ENCODE data around the gene KIAA1549.

DNA sequence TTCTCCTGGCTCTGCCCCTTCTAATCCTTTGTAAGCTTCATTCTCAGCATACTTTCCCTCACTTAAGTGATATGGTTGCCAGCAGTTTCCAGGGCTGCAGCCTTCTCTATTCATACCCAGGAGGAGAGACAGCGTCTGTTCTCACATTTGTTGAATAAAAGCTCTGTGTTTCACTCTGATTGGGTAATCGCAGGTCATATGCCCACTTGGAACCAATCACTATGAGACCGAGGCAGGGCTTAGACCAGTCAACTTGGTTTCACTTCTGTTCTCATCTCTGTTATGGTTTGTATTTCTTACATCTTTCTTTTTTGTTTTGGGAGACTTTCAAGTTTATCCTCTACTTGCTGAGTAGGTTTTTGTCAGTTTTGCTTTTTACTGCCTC is 109.6 kb upstream of the MTPN start:
- PRO-cap: bidirectional peak, plus-strand start at position 224 of the sequence, minus-strand start at position 130 of the sequence
- RAMPAGE, long total RNA, 2 experiments: no peak in any of the 2 experiments

GRCh38 chr7:136871208-136871738 is 2.8 kb downstream of the CHRM2 start:
- PRO-cap: unidirectional peak, minus-strand start at chr7:136871298; unidirectional peak, minus-strand start at chr7:136871330
- RAMPAGE, long total RNA, 2 experiments: no peak in any of the 2 experiments

GRCh38 chr7:137905613-137906152 is 58.9 kb upstream of the DGKI start:
- PRO-cap: no peak
- RAMPAGE, long total RNA, 2 experiments: no peak in any of the 2 experiments

DNA sequence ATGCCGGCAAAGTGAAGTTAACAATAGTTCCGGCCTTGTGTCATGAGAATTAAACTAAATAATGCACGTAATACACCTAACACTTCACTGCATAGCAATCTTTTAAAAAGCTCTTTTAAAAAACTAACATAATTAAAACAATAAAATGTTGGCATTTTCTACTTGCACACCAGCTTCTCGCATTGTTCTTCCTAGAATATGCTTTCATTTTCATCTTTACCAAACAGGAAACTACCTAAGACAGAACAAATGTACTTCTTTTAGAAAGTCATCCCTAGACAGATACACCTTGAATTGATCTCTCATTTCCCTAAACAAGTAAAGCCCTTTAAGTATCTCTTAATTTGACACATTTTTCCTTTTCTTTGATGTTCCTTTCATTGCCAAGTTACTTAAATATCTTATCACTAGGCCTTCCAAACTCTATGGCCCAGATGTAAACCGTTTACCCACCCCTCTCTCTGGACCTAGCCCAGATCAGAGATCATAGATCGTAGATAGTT is 66.7 kb downstream of the CREB3L2 start:
- PRO-cap: no peak
- RAMPAGE, long total RNA, 2 experiments: no peak in any of the 2 experiments

- PRO-cap: bidirectional peak, plus-strand start at chr7:137993205, minus-strand start at chr7:137993075
- RAMPAGE, long total RNA, 2 experiments: no peak in any of the 2 experiments
Observed at GRCh38 chr7:137992244-137993375, 9.3 kb downstream of the CREB3L2 start.

DNA sequence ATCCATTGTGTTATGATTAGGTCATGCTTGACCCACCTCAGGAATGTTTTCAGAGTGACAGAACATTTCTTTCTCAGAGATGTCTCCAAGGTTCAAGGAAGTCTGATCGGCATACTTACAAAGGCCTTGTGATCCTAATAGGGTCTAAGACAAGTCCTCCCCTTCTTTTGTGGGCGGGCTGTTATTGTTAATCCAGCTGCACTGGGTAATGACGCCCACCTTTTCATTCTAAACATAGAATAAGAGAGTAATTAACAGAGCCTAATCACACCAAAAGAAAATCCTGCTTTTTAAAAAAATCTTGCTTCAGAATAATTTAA is 110.8 kb downstream of the AKR1D1 start:
- PRO-cap: no peak
- RAMPAGE, long total RNA, 2 experiments: no peak in any of the 2 experiments

DNA sequence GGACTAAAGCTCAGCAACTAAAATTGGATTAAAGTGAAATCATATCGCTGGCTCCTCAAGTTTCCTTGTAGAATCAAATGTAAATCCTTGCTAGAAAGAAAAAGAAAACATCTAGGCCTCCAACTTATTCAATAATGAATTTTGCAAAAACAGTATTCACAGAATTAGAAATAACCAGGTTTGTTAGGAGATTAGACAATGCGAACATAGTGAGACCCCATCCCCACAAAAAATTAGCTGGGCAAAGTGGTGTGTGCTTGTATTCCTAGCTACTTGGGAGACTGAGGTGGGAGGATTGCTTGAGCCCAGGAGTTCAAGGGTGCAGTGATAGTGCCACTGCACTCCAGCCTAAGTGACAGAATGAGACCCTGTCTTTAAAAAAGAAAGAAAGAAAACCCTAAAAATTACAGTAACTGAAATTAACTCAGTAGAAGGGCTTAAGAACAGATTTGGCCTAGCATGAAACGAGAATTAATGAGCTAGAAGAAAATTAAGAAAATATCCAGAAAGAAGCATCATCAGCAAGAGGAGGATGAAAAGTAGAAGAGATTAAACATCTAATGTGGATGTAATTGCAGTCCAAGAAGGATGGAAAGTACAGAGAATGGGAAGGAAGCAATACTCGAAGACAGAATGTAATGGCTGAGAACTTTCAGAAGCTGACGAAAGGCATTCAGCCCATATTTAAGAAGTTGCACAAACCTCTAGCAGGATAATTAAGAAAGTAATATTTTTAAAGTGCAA is 60.4 kb downstream of the TRIM24 start:
- PRO-cap: no peak
- RAMPAGE, long total RNA, 2 experiments: no peak in any of the 2 experiments

- PRO-cap: no peak
- RAMPAGE, long total RNA, 2 experiments: no peak in any of the 2 experiments
Observed at GRCh38 chr7:138890581-138891601, 90.3 kb downstream of the KIAA1549 start.

DNA sequence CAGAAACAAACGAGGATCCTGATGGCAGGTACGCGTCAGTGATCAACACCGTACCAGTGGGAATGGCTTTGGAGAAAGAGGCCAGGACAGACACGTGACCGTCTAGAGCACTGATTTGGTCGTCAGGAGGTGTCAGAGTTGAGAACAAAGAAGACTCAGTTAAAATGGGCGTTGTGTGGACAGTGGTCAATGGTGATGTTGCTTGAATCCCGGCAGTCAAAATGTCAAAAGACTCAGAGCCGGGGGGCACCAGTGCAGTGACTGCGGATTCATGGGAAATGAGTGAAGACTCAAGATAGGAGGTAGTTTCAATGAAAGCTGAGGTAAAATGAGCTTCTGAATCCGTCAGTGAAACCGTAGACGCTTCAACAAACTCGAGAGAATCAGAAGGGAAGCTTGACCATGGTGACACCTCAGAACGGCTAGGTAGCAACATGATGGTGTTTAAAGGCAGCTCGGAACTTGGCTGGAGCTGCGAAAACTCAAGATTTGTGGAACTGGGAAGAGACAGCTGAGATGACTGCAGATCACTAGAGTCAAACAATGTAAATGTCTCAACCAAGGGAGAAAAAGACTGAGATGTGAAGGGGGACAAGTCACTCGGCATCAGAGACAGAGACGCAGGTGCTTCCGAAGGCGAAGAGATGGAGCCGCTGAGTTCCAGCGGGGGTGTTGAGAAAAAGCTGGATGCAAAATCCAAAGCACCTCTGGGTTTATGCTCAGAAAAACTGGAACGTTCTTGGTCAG is 63.9 kb downstream of the KIAA1549 start:
- PRO-cap: no peak
- RAMPAGE, long total RNA, 2 experiments: no peak in any of the 2 experiments

DNA sequence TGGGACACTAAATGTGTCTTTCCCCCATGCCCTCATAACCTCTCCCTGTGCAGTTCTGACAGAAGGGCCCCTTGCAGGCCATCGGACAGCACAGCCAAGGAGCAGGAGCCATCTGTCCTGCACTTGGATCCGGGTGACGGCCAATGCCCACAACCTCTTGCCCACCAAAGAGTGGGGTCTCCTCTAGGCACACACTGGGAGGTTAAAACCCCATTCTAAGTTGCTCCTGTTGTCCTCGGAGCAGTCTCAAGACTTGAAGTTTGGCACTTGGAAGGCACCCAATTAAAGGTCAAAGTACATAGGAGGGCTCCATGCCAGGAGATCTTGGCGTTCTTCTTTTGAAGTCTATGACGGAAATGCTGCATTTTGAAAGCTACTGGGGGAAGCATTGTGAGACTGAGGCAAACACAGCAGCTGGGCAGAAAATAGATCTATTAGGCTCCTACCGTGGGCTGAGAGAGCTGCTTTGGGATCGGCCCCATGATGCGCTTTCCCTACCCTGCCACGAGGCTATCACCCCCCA is 20.2 kb downstream of the KIAA1549 start:
- PRO-cap: no peak
- RAMPAGE, long total RNA, 2 experiments: no peak in any of the 2 experiments

GRCh38 chr7:138980762-138981793 is at the start of gene KIAA1549:
KIAA1549 (minus strand) TSS chr7:138981389.
- PRO-cap: unidirectional peak, minus-strand start at chr7:138981389
- RAMPAGE, long total RNA, 2 experiments: no peak in any of the 2 experiments

- PRO-cap: no peak
- RAMPAGE, long total RNA, 2 experiments: no peak in any of the 2 experiments
Observed at GRCh38 chr7:139301357-139302302, 39.5 kb upstream of the FMC1 start.

DNA sequence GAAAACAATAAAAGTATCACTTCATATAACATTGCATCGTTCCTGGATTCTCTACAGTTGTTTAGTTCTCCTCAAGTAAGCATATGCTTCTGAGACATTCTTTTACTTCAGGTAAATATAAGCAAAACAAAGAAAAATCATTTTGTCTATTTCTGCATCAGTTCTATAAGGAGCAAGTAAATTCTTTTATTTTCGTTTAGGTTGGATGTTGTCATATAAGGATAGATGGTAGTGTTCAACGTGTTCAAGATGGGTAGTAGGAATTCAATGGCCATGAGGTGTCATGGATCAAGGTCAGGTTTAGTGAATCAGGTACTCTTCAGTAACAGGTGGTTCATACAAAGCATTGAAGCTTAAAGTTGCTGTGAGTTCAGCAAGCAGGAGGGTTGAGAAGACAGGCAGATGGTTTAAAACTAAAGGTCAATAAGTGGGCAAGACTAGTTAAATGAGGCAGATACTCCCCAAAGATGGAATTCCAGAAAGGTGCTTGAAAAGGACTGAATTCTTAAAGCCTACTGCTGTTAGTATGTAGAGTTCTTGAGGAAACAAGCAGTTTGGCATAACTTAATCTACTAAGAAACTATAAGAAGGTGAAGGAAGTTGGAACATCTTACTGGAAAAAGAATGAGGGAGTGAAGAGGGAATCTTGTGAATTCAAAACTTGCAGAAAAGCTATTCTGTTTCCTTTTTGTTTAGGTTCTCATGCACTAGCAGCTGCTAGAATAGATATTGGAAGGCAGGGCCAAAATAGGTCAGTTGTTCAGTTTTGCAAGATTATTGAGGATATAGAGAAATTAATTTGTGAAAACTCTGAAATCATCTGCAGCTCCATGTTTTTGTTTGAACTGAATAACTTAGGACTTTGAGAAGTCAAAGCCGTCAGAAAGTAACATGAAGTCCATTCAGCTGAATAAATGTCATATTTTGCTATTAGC is 5.8 kb downstream of the LUC7L2 start:
- PRO-cap: no peak
- RAMPAGE, long total RNA, 2 experiments: no peak in any of the 2 experiments

DNA sequence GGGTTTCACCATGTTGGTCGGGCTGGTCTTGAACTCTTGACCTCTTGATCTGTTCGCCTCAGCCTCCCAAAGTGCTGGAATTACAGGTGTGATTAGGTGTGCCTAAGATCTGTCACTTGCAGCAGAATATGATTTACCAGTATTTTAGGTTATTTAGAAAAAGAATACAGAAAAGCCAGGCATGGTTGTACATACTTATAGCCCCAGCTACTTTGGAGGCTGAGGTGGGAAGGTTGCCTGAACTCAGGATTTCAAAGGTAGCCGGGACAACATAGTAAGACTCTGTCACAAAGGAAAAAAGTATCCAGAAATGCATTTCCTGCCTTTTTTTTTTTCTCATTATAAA is 19.3 kb downstream of the LUC7L2 start:
- PRO-cap: no peak
- RAMPAGE, long total RNA, 2 experiments: no peak in any of the 2 experiments

DNA sequence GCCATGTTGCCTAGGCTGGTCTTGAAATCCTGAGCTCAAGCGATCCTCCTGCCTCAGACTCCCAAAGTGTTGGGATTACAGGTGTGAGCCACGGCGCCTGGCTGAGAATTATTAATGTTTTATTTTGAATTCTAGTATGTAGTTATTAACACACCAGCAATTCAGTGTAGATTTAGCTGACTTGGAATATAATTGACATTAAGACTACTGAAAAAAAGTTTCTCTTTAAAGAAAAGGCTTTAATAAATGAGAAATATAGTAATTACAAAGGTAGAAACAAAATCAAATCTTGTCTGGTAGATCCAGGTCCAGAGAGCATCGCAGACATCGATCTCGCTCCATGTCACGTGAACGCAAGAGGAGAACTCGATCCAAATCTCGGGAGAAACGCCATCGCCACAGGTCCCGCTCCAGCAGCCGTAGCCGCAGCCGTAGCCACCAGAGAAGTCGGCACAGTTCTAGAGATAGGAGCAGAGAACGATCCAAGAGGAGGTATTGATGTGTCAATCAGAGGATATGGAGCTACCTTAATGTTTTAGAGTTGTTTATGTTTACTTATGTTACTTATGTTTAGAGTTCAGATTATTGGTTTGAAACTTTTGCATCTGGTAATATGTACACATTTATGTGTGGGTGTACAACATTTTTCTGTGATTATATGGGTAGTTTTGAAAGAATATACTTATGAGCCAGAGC is 57.7 kb downstream of the LUC7L2 start:
- PRO-cap: no peak
- RAMPAGE, long total RNA, 2 experiments: no peak in any of the 2 experiments

DNA sequence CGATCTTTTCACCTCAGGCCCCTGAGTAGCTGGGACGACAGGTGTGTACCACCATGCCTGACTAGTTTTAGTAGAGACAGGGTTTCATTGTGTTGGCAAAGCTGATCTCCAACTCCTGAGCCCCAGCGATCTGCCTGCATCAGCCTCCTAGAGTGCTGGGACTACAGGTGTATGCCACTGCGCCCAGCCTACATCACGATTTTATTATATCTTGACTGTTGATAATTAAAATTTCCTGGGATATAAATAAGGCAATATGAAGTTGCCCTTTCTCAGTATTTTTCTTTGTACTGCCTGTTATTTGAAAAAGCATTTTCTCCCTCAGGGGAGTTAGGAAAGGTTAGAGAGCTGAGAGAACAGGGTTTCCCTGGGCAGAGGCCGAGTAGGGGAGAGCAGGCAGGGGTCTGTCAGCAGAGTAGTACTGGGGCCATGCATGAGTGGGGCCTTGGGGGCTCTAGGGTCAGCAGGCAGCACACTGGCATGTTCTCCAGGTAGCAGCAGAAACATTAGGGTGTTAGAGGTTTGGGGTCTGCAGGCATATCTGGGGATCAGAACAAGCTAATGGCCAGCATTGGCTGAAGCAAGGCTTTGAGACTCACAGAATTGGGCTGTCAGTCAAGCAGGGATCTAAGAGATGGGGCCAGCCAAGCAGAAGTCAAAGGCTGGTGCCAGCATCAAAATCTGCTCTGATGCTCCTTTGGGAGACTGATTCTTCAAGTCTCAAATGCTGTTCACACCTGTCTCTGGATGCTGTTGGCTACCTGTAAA is 56.5 kb downstream of the KLRG2 start:
- PRO-cap: no peak
- RAMPAGE, long total RNA, 2 experiments: no peak in any of the 2 experiments

DNA sequence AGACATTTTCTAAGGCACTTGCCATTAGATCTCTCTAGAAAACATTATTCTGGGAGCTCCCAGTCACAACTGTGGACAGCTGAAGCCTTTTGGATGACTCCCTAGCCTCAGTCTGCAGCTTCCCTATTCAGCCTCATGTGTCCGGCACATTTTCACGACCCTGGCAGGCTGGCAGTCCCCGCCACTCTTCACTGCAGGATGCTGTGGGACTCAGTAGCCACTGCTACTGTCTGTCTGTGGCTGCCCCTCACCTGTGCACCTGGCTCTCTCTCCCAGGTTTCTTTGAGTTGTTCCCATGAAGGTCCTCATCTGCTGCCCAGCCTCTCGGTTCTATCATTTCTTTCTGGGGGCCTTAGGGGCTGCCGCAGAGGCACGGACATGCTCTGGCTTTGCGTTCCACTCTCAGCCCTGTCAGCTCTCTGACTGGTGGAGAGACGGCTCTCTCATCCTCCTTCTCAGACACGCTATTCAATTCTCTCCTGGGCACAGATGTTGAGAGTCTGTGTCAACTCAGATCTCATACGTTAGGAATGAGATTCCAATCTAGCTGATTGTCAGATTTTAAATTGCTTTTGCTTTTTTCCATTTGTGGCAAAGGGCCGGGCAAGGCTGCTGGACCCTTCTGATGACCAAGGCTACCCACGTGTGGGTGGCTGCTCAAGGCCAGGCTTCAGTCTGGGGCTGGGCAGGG is 71.3 kb downstream of the CLEC2L start:
- PRO-cap: no peak
- RAMPAGE, long total RNA, 2 experiments: no peak in any of the 2 experiments

DNA sequence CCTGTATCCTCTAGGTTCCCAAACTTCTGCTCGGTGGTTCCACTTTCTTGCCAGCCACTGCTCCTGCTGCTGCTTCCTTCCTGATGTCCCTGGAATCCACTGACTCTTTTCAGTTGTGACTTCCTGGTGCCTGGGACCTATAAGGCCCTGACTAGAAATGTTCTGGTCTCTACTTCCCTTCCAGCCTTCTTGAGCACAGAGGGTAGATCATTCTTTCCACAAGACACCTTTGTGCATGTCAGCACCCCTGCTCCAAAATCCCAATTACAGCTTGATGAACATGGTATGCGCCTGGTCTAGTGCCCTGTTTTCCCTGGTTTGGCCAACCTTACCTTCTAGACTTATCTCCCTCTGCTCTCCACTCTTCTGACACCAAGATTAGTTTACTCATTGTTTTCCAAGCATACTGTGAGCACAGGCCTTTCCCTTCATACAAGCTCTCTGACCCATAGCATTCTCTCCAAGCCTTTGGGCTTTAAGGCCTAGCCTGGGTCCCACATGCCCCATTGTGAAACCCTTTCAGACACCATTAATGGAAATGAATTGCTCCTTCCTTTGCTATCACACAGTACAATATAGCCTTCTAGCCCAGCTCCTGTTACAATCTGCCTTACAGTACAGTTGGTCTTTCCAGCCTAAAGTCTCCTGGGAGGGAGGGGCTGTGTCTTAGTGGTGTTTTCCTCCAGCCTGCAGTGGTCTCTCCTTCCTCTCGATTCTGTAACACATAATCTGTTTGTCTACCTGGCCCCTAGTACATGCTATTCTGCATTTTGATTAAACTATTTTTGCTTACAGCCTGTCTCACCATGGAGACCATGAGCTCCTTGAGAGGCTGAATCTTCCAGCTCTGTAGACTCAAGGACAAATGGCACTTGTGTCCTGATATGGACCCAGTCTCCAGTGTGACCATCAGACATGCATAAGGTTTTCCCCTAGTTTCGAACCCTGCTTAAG is 92.9 kb downstream of the CLEC2L start:
- PRO-cap: no peak
- RAMPAGE, long total RNA, 2 experiments: no peak in any of the 2 experiments

DNA sequence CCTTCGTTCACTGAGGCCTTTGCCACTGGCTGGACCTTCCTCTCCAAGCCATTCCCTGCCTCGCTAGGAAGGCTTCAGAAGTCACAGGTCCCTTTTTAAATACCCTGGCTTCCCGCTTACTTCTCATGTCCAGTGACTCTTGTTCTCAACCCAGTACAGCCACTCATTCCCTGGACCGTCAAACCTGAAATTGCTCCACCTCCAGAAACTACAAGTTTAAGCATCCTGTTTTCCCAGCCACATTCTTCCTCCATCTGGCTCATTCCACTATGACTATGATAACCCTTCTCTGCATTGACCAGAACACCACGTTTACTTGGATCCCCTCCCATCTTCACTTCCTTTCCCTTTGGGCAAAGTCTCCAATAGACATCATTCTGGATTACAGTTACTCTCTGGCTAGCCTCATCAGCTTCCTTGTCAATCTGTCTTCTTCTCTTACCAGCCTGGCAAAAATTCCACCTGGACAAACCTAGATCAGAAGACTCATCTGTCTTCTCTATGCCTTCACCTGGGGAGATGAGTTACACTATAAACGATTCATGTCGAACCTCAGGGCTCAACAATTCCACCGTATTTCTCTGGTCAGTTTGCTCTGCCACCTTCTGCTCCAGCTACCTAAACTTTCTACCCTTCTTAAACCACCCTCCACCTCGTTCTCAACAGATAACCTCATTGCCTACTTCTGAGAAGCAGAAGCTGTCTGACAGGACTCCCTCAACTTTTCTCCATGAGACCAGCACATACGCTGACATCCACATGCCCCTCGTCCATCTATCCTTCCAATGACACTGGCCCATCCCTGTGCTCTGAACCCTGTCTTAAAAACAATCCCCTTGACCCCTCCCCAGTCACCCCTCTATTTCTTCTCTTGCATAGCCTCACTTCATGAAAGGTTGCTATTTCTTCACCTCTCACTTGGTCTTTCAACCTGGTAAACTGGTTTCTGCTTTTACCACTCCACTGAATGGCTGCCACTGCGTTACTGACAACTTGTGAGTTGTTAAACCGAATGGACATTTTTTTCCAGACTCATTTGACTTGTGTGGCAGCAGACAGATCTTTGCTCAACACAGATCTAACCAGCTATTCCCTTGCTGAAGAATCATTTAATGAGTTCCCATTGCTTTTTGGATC is 101.2 kb downstream of the CLEC2L start:
- PRO-cap: no peak
- RAMPAGE, long total RNA, 2 experiments: no peak in any of the 2 experiments

DNA sequence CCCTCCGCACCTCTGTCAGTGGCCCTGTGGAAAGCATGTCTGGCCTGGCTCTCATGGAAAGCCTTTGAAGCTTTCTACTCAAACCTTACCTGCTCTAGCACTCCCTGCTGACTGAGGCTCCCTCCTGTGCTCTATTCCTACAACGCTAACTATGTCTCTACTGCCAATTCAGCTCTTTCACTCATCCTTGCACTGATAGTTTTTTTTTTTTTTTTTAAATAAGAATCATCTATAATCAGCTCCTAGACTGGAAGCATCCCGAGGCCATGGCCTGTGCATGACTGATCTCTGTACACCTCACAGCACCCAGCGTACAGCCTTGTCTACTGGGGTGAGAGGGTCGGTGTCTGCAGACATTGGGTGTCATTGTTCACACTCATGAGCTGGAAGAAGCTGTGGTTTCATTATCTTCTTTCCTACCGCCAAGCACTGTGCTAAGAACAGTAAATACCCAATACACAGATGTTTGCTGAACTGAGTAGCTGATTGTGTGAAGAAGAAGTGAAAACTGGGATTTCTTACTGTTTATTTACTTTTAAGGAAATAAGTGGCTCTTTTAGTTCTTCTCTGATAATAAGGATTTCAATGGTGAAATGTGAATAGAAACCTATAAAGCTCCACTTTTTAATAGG is 123.6 kb downstream of the CLEC2L start:
- PRO-cap: no peak
- RAMPAGE, long total RNA, 2 experiments: no peak in any of the 2 experiments